NT2/D1 (cell line): ENCODE measurements around a stretch of chr6.

- RRBS, 2 experiments = no CpG with 5 or more reads among the region's 13 CpGs
Observed at GRCh38 chr6:134267689-134268357, 50.1 kb downstream of the SGK1 start.

GRCh38 chr6:134315893-134316395, 2.0 kb downstream of the SGK1 start:
- RRBS, 2 experiments = no CpG with 5 or more reads among the region's 2 CpGs

- RRBS, 2 experiments = no CpG with 5 or more reads among the region's 1 CpG
Observed at GRCh38 chr6:134467232-134467590, 149.3 kb upstream of the SGK1 start.

GRCh38 chr6:134520309-134520767, 202.4 kb upstream of the SGK1 start:
- RRBS, 2 experiments = no CpG with 5 or more reads among the region's 5 CpGs

DNA sequence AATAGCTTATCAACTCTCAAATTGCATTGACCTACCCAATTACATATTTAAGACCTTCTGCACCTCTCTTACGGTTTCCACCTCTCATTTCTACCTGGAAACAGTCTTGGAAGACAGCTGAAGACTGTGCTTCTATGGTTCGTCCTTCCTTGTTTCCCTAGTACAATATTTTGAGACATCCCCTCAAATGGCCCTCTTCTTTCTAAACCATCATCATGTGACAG, 309.3 kb downstream of the ALDH8A1 start:
- RRBS, 2 experiments = no CpG with 5 or more reads among the region's 2 CpGs

- RRBS, 2 experiments = no CpG with 5 or more reads among the region's 1 CpG
Observed at GRCh38 chr6:134848409-134848750, 101.5 kb downstream of the ALDH8A1 start.

DNA sequence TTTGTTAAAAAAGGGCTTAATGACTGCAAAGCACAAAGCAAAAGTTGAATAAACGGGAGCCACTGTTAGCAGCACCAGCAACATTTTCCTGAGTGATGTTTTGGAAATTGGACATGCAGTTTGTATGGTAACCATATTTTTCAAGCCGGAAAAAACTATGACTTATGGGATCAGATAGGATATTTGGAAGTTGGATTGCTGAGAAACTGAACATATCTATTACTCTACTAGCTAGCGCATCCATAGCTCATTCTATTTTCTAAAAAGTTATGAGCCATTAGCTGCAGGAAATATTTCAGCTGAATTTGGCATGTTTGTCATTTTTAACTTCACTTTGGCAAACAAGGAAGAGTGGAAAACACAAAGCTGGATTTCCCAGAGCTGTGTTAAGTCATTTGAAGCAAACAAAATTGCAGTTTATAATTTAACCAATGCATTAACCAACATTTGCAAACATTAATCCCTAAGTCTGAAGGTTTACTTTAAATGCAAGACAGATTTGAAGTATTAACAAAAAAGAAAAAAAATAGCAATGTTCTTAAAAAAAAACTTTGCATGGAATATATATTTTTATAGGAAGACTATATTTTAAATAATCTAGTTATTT, 1.3 kb downstream of the ALDH8A1 start:
- RRBS, 2 experiments = no CpG with 5 or more reads among the region's 3 CpGs

DNA sequence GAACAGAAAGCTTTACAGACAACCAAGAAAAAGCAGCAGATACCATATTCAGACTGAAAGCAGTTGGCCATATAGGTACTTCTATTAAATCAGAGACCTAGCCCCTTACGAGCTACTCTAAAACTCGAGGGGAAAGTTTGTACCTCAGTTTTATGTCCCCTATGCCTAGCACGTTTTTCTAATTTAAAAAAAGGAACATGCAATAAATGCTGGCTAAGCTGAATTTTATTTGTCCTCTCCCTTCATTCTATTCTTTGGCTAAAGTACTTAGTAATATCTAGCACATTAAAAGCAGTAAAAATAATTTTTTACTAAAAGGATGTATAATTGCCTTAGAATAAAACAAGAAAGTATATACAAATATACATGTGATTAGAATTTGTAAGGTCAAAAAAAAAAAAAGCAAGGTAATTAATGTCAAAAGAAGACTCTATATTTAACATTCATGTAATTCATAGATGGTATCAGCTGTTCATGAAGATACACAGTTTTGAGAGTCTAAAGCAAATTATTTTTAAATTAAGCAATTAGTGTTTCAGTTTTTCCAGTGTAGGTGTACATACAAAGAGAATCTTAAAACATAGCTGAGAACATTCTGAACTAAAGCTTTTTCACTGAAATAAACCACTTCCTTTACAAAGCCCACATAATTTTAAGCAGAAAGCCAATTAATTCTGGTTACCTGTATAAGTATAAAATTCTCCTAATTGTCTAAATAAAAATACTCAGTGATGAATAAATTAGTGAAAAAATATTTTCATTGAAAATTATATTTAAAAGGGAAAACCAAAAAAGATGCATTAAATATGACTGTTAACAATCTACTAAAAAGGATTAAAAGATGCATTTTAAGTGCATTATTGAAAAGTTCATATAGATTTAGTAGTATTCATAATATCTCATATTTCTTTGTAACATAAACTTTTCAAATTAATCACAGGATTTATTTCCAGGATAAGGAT, 32.4 kb downstream of the HBS1L start:
- RRBS, 2 experiments = no CpG with 5 or more reads among the region's 3 CpGs

GRCh38 chr6:135183375-135184399, 2.6 kb downstream of the MYB start:
- RRBS, 2 experiments = no CpG with 5 or more reads among the region's 23 CpGs

- RRBS, 2 experiments = no CpG with 5 or more reads among the region's 10 CpGs
Observed at GRCh38 chr6:135189465-135190659, 8.8 kb downstream of the MYB start.

DNA sequence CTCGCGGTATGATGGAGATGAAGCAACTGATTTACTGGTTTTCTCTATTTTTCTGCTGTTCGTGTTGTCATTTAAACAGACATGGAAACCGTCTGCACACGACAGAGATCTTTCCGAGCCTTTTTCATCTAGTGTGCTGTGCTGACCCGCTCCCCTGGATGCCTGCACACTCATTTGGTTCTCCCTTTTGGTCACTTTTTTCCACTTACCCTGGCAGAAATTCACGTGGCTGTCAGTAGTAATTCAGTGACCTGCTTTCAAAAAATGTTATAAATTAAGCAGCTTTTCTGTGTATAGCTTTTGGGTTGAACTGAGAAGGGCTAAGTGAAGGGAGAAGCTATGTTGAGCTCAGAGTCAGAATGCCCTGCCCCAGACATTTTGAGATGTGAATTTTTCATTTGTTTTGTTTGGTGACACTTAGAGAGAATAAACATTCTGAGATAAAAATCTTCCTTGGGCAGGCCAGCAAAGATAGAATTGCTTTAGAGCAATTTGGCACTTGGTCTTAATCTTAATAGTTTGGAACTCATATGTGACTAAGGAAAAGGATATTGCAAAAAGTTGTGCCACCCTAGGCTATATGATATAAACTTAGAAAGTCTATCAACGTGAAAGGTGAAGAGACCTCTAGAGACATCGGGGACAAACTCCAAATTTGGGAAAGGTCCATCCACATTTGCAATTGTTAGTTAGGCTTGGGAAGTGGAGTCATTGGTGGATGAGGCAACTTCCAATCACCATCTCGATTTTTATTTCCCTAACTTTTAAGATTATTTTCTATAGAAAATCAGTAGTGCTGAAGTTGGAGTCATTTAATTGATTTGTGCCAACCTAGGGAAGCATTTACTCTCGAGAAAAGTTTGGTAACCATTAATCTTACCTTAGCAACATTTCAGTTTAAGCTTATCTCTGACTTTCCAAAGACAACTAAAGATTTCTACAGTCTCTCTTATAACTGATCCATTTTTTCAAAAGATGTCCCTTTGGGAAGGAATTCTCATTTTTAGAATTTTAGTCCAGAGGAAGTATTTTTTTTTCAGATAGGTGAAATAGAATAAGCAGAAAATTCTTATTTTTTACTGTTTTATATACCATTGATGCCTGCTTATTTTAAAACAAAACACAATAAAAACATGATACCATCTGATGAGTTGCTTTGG, 30.3 kb downstream of the MYB start:
- RRBS, 2 experiments = no CpG with 5 or more reads among the region's 12 CpGs

- RRBS, 2 experiments = no CpG with 5 or more reads among the region's 12 CpGs
Observed at GRCh38 chr6:135266641-135267652, 85.8 kb downstream of the MYB start.

DNA sequence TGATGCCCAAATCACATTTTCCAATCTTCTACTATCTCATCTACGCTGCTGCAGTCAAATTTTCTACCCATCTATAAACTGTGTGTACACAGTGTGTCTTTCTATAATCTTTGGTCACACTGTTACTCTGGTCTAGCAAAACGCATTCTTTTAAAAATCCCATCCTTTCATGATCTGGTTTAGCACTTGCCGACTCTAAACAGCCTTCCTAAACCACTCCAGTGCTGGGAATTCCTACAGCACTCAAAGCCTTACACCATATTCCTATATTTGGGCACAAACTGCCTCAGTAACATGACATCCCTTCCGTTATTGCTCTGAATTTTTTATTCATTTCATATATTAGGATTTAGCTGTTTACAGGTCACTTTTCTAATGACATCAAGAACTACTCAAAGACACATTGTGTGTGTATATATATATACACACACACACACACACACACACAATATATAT, 145.2 kb downstream of the AHI1 start:
- RRBS, 2 experiments = no CpG with 5 or more reads among the region's 4 CpGs

- RRBS, 2 experiments = no CpG with 5 or more reads among the region's 5 CpGs
Observed at GRCh38 chr6:135496713-135497175, 796 bp downstream of the AHI1 start.

GRCh38 chr6:136037708-136038571, 186.4 kb downstream of the PDE7B start:
- RRBS, 2 experiments = no CpG with 5 or more reads among the region's 17 CpGs

GRCh38 chr6:136158201-136158933, 91.7 kb downstream of the MTFR2 start:
- RRBS, 2 experiments = no CpG with 5 or more reads among the region's 7 CpGs

DNA sequence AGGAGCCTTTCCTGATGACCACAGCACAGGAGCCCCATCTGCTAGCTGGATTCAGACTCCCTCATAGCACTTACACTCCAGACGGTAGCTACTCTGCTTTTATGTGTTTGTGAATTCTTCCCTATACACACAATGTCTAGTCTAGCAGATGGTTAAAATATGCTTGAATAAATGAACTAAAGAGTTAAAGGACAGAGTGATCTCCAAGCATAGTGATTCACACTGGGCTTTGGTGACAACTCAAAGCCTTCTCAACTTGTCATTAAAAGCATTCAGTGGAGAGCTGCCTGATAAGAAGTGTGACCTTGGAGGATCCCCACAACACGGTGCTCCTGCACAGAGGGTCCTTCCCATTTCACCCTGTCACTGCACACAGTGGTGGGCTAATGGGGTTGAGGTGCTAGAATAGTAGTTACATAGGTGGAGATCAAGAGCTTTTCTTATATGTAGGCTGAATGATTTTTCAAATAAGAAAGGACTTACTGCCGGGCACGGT, 112.5 kb upstream of the BCLAF1 start:
- RRBS, 2 experiments = no CpG with 5 or more reads among the region's 4 CpGs

DNA sequence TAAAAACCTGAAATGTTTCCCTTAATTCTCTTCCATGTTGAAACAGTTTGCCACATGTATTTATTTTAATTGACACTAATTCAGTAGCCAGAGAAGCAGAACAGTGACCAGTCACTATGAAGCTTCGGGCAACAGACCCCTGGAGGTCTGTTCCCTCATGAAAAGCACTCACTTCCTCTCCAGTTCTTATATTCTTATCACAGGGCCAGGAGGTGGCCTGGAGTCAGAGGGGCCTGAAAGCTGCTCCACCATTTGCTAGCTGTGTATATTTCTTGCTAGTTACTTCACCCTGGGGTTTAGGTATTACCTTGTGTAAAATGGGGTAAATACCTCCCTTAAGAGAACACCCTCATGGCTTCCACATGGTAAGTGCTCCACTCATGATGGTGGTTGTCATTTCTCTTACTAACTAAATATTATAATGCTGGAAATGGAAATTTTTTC, 49.1 kb downstream of the MAP7 start:
- RRBS, 2 experiments = no CpG with 5 or more reads among the region's 1 CpG